Testis (tissue), 5 donors: ENCODE measurements around a stretch of chr5.

DNA sequence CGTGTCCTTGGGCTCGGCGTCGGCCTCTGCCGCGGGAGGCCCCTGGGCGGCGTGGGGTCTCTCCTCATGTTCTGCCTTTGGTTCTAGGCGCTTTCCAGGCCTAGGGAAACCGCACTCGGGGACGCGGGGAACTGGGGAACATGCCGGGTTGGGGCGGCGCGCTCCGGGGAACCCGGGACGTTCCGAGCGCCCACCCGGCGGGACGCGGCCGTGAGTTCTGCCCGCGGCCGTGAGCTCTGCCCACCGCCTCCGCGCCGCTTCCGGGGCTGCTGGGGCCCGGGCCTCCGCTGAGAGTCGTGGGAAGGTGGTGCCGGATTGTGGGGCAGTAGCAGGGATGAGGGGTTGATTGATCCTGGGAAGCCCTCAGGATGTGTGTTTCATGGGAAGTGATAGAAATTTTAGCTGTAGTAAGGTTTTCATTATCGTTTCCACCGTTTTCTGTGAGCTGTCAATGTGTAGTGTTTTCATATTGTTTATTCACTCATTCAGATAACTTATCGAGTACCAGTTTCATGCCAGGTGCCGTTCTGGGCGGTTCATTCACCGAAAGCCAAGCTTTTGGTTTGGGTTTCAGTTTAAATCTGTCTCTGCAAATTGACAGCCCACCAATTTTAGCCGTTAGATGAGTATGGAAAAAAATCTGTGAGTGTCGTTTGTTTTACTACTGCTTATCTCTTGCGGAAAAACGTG, 612 bp downstream of the MTRR start:
- PRO-cap, 3 experiments: peak in 2 of 3 experiments; most common plus-strand start position 213 of the sequence (in 1); most common minus-strand start position 219 of the sequence (in 2)
- RAMPAGE, long total RNA, 2 experiments: start-site peak on the plus strand in 2 of 2 experiments, centred at positions 227 to 234 of the sequence, 21 to 37 reads per replicate
- RRBS: under 1% methylated on average over 13 of the region's 49 CpGs

DNA sequence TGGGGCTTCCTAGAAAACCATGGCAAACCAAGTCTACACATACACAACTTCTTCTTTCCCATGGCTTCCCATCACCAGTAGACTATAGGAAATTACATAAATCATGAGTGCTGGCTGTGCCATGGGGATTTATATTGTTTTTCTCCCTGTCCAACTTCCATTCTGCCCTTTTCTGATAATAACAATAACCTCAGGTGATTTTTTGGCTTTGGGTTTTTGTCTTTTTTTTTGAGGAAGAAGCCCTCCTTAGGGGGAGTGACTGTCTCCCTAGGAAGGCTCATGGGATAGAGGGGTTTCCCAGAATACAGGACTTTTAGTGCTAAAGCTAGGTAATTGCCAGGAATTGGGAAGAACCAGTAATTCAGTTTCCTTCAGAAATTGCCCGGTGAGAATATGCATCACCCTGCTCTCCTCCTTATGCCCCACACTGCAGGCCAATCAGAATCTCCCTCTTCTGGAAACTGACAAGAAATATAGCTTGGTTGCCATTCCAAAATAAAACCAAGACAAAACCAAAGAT, 373.2 kb downstream of the MTRR start:
- PRO-cap, 3 experiments: peak in 2 of 3 experiments; most common plus-strand start position 221 of the sequence (in 2)
- RAMPAGE, long total RNA, 2 experiments: no peak in any of the 2 experiments
- RRBS: no CpG with 5 or more reads among the region's 1 CpG

DNA sequence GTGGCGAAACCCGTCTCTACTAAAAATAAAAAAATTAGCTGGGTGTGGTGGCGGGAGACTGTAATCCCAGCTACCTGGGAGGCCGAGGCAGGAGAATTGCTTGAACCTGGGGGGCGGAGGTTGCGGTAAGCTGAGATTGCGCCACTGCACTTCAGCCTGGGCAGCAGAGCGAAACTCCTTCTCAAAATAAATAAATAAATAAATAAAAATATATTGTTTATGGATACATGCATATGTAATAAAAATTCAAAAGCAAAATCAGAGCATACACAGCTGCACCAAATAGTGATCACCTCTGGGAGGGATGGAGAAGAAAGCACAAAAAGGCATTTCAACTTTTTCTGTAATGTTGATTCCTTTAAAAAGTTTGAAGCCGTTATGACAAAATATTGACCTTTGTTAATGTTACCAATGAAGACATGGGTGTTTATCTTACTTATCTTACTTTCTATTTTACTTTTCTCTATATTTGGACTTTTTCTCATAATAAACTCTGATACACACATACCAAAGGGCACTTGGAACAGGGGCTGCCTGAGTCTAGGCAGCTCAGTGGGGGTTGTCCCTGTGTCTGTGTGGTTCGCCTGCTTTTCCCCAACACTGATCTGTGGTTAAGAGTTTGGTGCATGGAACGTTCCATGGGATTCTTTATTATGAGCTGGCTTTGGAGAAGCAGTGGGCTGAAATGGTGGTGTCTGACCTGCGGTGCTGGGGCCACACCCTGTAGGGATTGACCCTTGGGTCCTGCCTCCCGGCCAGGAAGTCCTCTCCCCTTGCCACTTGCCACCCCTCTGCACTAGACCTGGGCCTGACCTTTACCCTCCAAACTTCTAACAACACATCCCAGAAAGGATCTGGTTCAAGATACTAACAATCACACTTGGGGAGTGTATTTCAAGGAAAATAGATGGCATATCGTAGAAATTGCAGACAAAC, 47.3 kb downstream of the ANKRD33B start:
- PRO-cap, 3 experiments: no peak in any of the 3 experiments
- RAMPAGE, long total RNA, 2 experiments: no peak in any of the 2 experiments
- RRBS: no CpG with 5 or more reads among the region's 14 CpGs

GRCh38 chr5:10635294-10635917, 71.5 kb downstream of the ANKRD33B start:
- PRO-cap, 3 experiments: no peak in any of the 3 experiments
- RAMPAGE, long total RNA, 2 experiments: no peak in any of the 2 experiments
- RRBS: no CpG with 5 or more reads among the region's 10 CpGs

DNA sequence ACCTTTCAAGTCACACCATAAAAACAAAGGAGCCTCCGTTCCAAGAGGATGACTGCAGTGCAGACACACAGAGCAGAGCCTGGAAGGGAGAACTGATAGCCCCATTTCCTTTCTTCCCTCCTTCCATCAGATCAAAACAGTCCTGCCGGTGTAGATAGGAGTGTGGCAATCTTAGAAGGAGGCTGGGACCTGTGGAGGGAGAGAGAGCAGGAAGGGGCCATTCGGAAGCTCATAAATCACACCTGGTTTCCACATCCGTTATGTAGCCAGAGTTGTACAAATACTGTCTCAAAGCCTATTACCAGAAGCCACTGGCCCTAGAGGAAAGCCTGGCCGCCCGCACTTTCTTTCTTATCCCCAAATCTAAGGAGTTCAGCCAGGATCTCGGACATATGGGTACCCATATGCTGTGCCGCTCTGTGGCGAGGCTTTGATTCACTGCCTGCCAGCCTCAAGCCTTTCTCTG, 26.9 kb downstream of the DAP start:
- PRO-cap, 3 experiments: no peak in any of the 3 experiments
- RAMPAGE, long total RNA, 2 experiments: no peak in any of the 2 experiments
- RRBS: no CpG with 5 or more reads among the region's 9 CpGs

DNA sequence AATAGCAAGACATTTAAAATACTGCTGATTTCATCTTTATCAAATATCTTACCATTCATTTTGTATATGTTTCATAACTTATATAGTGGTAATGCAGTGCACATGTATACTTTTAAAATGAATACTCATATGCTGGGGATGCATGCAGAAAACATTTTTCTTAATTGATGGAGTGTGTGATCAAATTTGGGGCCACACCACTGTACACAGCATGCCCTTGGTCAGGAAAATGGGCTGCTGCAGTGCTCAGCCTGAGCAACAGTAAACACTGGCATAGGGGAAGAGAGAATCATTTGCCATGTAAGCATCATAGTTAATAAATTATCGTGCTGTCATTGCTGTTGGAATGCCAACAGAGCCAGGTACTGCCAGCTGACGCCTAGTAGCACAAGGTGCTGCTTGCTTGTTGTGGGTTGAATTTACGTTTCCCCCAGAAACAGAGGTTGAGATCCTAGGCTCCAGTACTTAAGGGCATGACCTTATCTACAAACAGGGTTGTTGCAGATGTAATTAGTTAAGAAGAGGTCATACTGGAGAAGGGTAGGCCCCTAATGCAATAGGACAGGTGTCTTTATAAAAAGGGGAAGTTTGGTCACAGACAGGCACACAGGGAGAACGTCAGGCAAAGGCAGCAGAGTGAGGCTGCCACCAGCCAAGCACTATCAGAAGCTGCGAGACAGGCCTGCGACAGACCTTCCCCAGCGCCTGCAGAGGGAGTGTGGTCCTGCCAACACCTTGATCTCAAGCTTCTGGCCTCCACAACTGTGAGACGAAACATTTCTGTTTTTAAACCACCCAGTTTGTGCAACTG, 25.4 kb downstream of the DAP start:
- PRO-cap, 3 experiments: no peak in any of the 3 experiments
- RAMPAGE, long total RNA, 2 experiments: no peak in any of the 2 experiments
- RRBS: no CpG with 5 or more reads among the region's 8 CpGs

- PRO-cap, 3 experiments: no peak in any of the 3 experiments
- RAMPAGE, long total RNA, 2 experiments: no peak in any of the 2 experiments
- RRBS: no CpG with 5 or more reads among the region's 9 CpGs
These were observed 14.4 kb downstream of the DAP start for GRCh38 chr5:10746585-10747093.

DNA sequence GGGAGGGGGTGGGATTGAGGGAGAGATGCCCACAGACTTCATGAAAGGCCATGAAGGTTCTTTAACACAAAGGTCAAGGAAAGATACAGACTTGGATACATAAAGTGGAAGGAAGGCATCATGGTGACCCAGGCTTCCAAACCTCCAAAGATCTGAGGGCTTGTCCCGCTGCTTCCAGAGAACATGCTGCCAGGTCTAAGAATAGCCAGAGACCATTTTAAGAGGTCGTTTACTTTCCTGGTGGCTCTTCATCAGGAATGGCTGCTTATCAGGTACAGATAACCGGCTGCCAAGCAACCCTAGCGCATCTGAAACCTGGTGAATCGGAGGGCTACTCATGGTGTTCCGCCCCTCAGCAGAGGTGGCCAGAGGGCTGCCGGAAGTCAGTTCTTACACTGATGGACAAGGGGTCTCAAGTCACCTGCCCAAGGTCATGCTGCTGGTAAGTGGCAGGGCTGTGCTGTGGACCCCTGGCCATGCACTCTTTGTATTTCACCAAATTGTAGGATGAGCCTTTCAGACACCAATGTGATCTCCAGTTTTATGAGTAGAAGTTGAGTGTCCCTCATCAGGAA, 251.3 kb upstream of the DAP start:
- PRO-cap, 3 experiments: no peak in any of the 3 experiments
- RAMPAGE, long total RNA, 2 experiments: no peak in any of the 2 experiments
- RRBS: 85% methylated on average over 4 of the region's 7 CpGs

GRCh38 chr5:11251146-11251760, 490.2 kb upstream of the DAP start:
- PRO-cap, 3 experiments: no peak in any of the 3 experiments
- RAMPAGE, long total RNA, 2 experiments: no peak in any of the 2 experiments
- RRBS: no CpG with 5 or more reads among the region's 10 CpGs

- PRO-cap, 3 experiments: peak in 2 of 3 experiments; most common minus-strand start chr5:12597524 (in 2)
- RAMPAGE, long total RNA, 2 experiments: no peak in any of the 2 experiments
- RRBS: no CpG with 5 or more reads among the region's 2 CpGs
These were observed 693.1 kb upstream of the CTNND2 start for GRCh38 chr5:12597431-12597630.

DNA sequence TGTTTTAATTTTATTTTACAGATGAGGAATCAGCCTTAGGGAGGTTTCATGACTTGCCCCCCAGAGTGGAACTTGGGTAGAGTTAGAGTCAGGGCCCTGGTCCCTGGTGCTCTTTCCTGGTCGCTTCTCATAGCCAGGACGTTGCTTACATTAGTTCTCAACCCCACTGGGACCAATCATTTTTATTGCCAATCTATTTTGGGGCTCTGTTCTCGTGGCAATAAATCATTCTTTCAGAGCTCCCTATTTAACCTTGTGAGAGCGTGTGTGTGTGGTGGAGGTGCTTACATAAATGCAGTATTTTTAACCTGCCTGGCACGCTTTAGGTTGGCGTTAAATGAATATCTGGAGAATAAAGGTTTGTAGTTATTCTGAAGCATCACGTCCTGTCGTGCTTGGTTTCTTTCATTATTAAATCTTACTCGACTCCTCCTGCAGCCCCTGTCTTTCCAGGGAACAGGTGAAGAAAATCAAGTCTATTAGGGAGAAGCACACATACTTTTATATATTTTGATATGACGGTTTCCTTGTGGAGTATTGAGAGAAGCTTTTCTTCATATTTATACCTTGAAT, 4.1 kb downstream of the TRIO start:
- PRO-cap, 3 experiments: peak in 2 of 3 experiments; most common minus-strand start position 129 of the sequence (in 2)
- RAMPAGE, long total RNA, 2 experiments: no peak in any of the 2 experiments
- RRBS: no CpG with 5 or more reads among the region's 10 CpGs

DNA sequence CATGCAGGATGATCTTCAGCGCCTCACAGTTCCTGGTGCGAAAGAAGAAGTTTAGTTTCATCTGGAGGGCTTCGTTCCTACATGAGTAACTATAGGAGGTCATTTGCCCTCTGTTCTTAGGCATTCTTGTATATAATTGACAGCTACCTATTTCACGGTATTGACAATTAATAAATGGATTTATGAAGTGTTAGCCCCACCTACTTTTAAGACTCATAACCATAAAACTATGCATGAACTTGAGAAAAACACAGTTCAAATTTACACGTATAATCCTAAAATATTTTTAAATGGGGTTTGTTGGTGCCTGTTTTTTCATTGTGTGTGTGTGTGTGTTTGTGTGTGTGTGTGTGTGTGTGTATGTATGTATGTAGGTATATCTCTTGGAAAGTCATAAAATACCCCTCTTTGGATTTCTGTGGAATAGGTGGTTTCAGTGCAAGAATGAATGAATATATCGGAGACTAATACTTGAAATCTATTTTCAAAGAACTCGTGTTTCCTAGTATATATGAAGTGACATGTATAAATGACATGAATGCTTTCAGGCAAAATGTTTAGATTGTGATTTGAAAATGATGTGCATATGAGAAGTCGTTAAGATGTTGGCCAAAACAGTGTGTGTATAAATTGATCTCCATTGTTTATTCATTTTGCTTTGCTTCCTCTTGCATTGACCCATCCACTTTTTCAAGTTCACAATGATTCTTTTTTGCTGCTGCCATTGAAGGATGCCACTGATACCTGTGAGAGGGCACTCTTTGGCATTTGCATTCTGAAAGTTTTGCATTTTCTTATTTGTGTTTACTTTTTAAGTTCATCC, 8.1 kb downstream of the TRIO start:
- PRO-cap, 3 experiments: no peak in any of the 3 experiments
- RAMPAGE, long total RNA, 2 experiments: no peak in any of the 2 experiments
- RRBS: no CpG with 5 or more reads among the region's 8 CpGs

GRCh38 chr5:14164613-14165203, 21.6 kb downstream of the TRIO start:
- PRO-cap, 3 experiments: no peak in any of the 3 experiments
- RAMPAGE, long total RNA, 2 experiments: no peak in any of the 2 experiments
- RRBS: no CpG with 5 or more reads among the region's 5 CpGs

DNA sequence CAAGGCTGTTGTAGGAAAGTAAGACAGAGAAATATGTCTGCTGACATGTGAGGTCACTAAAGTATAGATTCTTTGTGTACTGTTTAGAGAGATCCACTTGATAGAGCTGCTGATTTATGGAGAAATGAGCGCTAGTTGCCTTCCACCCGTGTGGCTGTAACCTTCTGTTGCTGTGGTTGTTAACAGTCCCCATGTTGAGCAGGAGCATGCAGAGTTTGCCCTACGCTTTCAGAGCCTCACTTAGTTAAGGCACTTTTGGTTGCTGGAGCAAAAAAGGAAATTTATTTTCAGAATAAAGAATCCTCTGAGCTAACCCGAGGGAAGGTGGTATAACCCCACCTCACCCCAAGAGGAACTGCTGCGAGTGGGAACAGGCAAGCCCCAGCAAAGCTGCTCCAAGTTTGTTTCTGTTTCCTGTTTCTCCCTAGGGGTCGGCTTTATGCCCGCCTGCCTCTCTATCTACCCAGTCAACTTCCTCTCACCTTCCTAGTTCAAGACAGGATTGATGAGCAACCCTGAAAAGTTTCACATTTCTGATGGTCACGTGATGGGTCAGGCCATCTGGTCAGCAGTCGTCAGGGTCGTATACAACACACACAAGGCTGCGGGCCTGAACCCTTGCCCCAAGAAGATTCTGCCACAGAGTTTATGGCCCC, 31.0 kb downstream of the TRIO start:
- PRO-cap, 3 experiments: no peak in any of the 3 experiments
- RAMPAGE, long total RNA, 2 experiments: no peak in any of the 2 experiments
- RRBS: no CpG with 5 or more reads among the region's 11 CpGs

- PRO-cap, 3 experiments: peak in 2 of 3 experiments; most common minus-strand start chr5:14184852 (in 1)
- RAMPAGE, long total RNA, 2 experiments: no peak in any of the 2 experiments
- RRBS: no CpG with 5 or more reads among the region's 11 CpGs
These were observed 41.5 kb downstream of the TRIO start for GRCh38 chr5:14184651-14185016.

DNA sequence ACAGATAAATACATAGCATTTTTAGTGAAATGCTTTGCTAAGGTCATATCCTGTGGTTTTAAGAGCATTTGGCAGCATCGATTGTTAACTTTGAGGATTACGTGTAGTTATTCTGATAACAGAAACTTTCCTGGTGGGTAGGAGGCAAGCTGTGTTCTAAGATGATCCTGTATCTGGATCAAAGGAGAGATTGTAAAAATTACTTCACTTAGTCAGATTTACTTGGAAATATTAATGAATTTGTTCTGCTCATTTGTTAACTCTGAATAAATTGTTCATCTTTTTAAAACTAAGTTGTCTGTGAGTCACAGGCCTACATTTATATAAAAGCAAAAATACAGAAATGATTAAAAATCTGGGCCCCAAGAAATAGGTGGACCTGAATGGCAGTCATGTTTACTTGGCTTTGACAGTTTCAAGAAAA, 58.3 kb downstream of the TRIO start:
- PRO-cap, 3 experiments: no peak in any of the 3 experiments
- RAMPAGE, long total RNA, 2 experiments: no peak in any of the 2 experiments
- RRBS: no CpG with 5 or more reads among the region's 2 CpGs

DNA sequence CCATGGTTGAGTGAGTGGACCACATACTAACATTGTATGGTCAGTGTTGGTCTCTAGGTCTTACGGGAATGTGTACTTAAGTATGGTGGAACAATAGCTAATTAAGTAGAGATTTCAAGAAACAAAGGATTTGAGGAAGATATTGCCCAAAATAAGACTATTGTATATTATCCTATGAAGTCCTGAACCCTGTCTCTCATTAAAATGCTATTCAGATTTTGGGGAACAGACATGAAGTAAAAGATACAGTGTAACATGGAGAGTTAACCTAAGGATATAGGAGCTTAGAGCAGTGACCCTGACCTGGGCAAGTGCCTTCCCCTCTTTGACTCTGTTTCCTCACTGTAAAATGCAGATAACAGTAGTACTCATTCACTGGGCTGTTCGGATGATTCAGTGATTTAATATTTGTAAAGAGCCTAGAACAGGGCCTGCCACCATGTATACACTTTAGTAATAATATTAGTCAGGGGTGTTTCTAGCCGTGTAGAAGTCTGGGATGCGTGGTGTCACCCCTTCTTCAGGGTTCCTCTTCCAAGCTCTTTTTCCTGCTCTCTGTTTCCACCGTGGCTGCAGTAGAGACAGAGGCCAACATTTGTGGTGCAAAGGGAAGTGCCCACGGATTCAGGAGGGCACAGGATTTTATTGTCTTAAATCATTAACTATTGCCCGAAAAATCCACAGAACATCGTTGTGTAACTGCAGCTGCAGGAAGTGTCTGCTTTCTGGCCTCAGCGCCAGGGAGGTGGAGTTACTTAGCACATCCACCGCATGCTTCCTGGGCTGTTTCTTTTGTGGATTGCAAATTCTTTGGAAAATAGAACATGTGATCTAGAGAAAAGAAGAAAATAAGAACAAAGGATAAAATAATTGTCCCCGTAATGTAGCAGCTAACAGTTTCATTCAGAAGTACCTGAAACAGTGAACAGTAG, 61.6 kb downstream of the TRIO start:
- PRO-cap, 3 experiments: peak in 2 of 3 experiments; most common plus-strand start position 869 of the sequence (in 1); most common minus-strand start position 719 of the sequence (in 1)
- RAMPAGE, long total RNA, 2 experiments: no peak in any of the 2 experiments
- RRBS: no CpG with 5 or more reads among the region's 11 CpGs

GRCh38 chr5:14383553-14384419, 197.8 kb upstream of the OTULINL start:
- PRO-cap, 3 experiments: peak in 1 of 3 experiments; most common plus-strand start chr5:14383945 (in 1); most common minus-strand start chr5:14383844 (in 1)
- RAMPAGE, long total RNA, 2 experiments: no peak in any of the 2 experiments
- RRBS: no CpG with 5 or more reads among the region's 13 CpGs

DNA sequence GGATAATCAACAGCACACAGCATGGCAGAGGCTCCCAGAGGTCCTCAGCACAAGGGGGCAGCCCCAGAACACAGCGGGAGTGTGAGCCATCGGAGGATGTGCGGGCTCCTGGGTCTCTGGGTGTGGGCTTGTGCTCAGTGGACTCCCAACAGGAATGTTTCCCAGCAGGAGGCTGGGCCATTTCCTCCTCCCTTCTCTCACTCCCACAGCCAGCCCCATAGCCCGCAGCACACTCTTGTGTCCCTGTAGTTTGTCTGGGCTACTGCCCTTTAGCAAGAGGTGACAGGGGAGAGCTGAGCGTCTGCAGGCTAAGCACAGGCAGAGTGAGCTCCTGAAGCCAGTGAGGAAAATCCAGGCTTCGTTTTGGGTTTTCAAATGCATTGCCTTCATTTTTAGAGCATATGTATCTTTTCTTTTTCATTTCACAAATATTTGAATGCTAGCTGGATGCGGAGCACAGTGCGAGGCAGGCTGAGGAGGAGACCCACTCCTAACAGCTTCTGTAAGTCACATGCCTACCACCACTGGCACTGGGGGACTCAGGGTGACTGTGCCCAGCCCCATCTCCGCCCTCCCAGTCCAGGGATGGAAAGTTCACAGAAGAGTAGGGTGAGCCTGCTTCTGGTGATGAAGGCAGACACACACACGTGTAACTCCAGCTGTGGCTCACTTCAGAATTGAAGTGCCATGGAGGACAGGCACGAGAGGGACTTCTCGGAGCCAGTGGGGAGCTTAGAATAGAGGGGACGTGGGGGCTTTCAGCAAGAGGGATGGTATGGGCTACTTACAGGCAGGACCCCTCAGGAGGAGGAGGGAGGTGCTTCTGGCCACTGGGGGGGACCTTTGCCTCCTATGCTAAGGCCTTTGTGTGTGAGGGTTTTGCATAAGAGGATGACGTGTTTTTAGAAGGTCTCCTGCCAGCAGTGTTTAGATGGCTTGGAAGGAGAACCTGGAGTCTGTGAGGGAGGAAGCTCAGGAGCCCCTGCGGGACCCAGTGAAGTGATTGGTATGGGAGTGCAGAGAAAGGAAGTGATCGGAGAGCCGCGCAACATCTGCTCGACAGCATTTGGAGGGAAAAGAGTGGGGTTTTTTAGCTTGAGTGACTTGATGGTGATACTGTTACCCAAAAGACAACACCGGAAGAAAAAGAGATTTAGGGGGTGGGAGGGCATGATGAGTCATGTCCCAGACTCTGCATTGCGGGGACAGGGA, 163.8 kb upstream of the OTULINL start:
- PRO-cap, 3 experiments: no peak in any of the 3 experiments
- RAMPAGE, long total RNA, 2 experiments: no peak in any of the 2 experiments
- RRBS: no CpG with 5 or more reads among the region's 21 CpGs

- PRO-cap, 3 experiments: peak in 2 of 3 experiments; most common plus-strand start chr5:14450142 (in 2); most common minus-strand start chr5:14449992 (in 1)
- RAMPAGE, long total RNA, 2 experiments: no peak in any of the 2 experiments
- RRBS: no CpG with 5 or more reads among the region's 13 CpGs
These were observed 131.6 kb upstream of the OTULINL start for GRCh38 chr5:14449736-14450613.